ENCODE measurements around the gene KCNQ1.

DNA sequence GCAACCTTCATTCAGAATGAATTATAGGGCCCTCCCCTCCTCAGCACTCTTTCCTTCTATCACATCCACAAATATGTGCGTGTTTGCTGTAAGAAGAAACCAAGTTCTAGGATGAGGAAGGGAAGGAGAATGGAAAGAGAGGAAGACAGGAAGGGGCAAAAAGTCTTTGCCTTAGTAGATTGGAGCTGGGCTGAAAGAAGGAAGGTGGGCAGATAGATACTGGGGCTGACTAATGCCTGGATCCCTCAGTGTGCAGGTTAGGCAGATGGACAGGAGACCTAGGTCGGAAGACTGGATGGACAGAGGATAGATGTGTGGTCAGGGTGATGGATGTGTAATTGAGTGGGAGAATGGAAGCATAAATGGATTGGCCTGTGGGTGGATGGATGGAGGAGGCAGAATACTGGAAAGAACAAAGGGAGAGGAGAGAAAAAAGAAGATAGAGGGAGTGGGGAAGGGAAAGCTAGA, 14.3 kb downstream of the IFITM10 start:
- RRBS = no CpG with 5 or more reads among the region's 2 CpGs

DNA sequence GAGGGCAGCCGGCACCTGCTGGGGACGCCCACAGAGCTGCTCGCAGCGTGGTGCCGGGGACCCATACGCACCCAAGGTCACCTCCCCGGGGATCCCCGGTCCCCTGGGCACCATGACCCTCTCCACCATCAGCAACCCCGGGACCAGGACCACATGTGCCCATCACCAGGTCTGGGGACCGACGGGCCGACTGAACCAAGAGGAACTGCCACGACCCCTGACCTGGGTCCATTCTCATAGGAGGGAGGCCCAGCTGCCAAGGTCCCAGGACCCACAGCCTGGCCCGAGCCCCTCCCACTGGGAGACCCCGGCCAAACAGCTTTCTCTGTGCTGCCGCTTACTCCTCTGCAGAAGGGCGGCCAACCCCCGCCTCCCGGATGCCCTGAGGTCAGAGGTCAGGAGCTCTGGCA, 6.4 kb upstream of the IFITM10 start:
- RRBS = 90% methylated on average over 11 of the region's 19 CpGs

DNA sequence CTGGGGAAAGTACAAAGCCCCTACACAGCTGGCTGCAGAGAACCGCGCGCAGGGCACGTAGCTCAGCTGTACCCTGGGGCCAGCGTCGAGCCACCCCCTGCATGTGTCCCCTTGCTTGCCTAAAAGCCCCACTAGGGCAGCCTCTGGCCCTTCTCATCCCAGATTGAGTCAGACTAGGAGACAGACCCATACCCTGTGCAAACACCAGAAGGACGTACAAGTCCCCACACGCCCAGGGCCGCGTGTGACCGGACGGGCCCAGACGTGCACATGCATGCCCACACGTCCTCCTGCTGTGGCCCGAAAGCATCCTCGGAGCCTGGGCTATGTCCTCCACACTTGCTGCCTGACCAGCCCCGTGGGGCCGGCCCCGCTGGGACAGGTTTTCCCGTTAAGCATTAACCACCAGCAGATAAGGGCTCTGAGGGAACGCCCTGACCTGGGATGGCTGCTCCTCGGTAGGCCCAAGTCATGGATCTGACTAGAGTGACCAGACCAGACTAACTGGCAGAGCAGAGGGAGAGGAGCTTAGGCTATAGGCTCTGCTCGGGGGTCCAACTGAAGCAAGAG, 4.1 kb upstream of the SYT8 start:
- RRBS = no CpG with 5 or more reads among the region's 23 CpGs

- RRBS = no CpG with 5 or more reads among the region's 18 CpGs
These were observed 12.4 kb downstream of the LSP1 start for GRCh38 chr11:1865304-1865643.

DNA sequence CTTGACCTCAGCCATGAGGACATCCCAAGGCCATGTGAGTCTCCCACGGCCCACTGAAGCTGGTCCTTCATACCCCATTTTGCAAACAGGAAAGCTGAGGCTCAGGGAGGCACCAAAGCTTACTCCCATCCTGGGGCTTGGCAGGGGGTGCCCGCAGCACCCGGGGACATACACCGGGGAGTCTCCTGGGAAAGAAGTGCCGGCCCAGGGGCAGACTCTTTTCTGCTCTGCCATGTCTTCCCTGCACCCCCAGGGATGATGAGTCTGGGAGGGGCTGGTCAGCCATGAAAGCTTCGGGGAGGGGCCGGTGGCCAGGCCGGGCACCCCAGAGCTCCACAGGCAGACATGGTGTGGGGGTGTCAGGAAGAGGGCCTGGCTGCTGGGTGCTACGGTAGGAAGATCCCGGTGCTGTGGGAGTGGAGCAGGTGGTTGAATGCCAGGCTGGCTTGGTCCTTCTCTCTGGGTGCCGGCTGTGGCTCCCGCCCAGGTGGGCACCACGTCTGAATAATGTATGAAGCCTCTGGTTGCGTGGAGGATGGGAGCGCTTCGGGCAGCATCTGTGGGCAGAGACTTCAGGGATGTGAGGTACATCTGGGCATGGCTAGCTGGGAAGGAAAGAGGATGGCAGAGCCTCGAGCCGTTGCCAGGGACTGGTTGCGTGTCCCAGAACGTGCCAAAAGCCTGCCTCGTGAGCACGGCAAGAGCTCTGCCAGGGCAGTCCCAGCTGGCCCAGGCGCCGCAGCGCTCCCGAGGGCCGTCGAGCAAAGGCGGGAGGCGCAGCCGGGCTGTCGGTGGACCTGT, 17.5 kb downstream of the LSP1 start:
- RRBS = 8% methylated on average over 6 of the region's 32 CpGs

DNA sequence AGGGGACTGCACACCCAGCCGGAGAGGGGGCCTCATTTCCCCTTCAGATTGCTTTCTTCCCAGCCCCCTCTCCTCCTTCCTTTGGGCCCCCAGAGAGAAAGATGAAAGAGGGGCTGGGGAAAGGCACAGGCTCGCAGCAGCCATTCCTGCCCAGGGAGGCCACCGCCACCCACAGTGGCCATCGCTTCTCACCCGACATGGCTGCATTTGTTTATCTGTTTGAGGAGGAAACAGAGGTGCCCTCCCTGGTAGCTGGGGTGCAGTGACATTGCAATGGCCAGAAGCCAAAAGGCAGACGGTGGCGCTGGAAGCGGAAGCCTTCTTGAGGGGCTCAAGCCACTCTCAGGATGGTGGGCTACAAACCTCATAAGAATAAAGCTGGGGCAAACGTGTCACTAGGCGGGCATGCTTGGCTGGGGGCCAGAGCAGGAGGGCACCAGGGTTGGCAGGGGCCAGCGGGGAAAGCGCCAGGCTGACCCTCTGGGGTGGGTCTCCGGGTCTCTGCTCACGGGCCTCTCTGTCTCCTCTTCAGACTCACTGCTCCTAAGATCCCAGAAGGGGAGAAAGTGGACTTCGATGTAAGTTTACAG, 12.5 kb downstream of the TNNT3 start:
- RRBS = no CpG with 5 or more reads among the region's 15 CpGs

- RRBS = 30% methylated on average over 9 of the region's 31 CpGs
These were observed 29.9 kb downstream of the IGF2 start for GRCh38 chr11:2109092-2109969.

DNA sequence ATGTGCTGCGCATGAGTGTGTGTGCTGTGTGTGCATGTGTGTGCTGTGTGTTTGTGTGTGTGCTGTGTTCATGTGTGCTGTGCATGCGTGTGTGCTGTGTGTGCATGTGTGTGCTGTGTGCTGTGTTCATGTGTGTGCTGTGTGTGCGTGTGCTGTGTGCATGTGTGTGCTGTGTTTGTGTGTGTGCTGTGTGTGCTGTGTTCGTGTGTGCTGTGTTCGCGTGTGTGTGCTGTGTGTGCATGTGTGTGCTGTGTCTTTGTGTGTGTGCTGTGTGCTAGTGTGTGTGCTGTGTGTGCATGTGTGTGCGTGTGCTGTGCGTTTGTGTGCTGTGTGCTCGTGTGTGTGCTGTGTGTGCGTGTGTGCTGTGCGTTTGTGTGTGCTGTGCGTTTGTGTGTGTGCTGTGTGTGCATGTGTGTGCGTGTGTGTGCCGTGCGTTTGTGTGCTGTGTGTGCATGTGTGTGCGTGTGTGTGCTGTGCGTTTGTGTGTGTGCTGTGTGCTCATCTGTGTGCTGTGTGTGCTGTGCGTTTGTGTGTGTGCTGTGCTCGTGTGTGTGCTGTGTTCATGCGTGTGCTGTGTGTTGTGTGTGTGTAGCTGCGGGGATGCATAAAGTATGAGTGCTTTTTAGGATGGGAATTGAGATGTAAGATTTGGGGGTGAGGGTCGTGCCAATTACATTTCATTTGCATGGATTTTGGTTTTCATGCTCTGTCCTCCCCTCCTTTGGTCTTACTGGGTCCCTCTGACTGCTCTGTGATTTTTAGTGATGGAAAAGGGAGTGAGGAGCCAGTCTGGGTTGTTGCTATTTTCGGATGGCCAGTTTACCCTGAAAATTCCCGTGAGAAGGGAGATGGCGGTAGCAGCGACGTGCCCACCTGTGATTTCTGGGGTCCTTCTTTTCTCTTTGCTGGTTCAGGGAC, 7.4 kb downstream of the IGF2 start:
- RRBS = no CpG with 5 or more reads among the region's 27 CpGs

GRCh38 chr11:2139486-2139948, 328 bp upstream of the IGF2 start:
- RRBS = 1% methylated on average over 16 of the region's 42 CpGs

DNA sequence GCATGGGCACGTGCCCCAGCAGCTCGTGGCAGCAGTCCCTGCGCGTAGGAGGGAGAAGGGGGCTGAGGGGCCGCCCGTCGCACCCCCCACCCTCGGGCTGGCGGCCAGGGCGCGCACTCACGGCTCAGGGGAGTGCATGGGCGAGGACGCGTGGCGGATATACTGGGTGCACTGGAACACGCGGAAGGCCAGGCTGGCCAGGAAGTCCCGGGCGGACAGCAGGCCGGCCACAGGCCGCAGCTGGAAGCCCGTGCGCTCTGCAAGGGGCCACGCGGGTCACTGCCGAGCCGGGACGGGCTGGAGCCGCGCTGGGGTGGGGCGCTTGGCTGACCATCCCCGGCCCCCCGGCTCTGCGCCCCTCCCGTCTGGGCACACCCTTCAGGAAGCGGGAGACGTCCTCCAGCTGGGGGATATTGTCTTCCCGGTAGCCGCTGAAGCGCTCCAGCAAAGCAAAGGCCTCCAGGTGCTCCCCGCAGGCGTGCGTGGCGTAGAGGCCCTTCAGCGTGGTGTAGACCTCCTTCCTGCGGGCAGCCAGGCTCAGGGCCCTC, 5.0 kb downstream of the TH start:
- RRBS = 16% methylated on average over 18 of the region's 47 CpGs

DNA sequence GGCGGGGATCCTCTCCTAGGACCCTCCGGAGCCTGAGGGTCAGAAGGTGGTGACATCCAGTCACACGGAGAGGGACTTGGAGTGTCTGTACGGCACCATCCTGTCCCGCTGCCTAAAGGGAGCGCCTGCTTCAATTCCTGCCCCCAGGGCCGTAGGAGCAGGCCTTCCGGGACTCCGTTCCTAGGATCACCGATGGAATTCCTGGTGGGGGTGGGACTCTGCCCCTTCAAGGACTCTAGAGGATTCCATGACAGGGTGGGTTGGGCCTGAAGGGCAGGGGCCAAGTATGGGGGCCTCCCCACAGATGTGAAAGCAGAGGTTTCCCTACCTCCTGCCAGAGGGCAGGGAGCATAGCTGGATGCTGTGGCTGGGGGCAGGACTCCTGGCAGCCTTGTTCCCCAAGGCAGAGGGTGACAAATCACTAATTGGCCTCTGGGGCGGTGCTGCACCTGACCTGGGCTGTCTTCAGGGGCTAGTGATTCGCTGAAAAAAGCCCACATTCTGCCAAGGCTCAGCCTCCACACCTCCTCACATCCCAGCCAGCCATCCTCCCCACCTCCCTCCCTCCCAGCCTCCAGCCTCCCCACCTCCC, 33.2 kb upstream of the TH start:
- RRBS = 67% methylated on average over 2 of the region's 12 CpGs

- RRBS = no CpG with 5 or more reads among the region's 9 CpGs
These were observed 9.5 kb downstream of the CD81 start for GRCh38 chr11:2386594-2386970.

- RRBS = 84% methylated on average over 2 of the region's 7 CpGs
These were observed 11.4 kb upstream of the TSSC4 start for GRCh38 chr11:2389101-2389592.

GRCh38 chr11:2399342-2399995, 1.1 kb upstream of the TSSC4 start:
- RRBS = 3% methylated on average over 4 of the region's 23 CpGs

GRCh38 chr11:2444735-2445798, at the start of gene KCNQ1:
TSS of gene KCNQ1 (plus strand) at chr11:2445008.
- RRBS = 5% methylated on average over 66 of the region's 126 CpGs

DNA sequence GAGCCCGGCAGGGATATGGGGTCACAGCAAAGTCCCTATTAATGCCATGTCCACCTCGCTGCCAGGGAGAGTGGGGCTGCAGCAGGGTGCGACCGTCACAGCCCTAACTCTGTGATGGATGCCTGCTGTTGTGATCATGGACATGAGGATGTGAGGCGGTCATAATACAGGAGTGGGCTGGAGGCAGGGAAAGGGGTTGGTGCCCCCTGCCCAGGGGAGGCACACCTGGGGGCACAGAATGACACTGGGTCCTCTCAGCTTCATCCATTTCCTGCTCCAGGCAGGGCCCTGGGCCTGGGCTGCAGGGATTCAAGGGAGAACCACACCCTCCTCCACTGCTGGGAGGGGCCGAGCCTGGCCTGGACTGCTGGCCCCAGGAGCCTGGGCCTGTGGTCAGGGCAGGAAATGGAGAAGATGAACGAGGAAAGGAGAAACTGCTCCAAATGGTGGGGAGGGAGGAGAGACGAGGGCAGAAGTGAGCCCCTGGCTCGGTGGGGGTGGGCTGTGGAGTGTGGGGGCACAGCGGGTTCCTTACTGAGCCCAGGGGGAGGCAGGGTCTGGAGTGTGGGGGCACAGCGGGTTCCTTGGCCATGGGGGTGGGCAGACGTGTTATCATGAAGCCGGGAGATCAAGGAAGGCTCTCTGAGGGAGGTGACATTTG, 147.7 kb downstream of the CDKN1C start:
- RRBS = 39% methylated on average over 1 of the region's 13 CpGs

GRCh38 chr11:2788105-2789012, 97.2 kb downstream of the CDKN1C start:
- RRBS = no CpG with 5 or more reads among the region's 21 CpGs

- RRBS = no CpG with 5 or more reads among the region's 5 CpGs
These were observed 2.9 kb downstream of the CDKN1C start for GRCh38 chr11:2882677-2883064.

DNA sequence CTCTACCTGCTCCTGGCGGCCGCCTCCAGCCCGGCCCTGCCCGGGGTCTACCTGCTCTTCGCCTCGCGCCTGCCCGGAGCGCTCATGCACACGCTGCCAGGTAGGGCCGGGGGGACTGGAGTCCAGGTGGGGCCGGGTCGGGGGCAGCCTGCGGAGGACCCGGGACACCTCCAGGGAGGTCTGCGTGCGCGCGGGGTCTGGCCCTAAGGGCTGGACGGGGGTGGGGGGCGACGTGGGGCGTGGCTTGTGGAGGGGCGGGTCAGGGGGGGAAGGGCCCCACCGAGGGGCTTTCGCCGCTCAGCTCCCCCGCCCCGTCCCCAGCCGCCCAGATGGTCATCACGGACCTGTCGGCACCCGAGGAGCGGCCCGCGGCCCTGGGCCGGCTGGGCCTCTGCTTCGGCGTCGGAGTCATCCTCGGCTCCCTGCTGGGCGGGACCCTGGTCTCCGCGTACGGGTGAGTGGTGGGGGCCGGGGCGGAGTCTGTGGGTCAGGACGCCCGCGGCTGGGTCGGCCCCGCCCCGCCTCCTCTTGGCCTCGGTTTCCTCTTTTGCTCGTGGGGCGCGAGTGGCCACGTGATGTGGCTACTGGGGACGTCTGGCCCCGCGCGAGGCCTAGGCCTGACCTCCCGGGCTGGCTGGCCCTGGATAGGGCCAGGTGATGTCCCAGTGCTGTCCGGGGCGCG, 7.3 kb downstream of the SLC22A18 start:
- RRBS = 20% methylated on average over 10 of the region's 66 CpGs

All from AG10803 (cell line).